ENCODE data around the gene EGR1.

- CAGE, long polyA plus RNA: no peak
- RRBS: no CpG with 5 or more reads among the region's 2 CpGs
Measured at GRCh38 chr5:138276303-138276852, 2.0 kb upstream of the GFRA3 start.

DNA sequence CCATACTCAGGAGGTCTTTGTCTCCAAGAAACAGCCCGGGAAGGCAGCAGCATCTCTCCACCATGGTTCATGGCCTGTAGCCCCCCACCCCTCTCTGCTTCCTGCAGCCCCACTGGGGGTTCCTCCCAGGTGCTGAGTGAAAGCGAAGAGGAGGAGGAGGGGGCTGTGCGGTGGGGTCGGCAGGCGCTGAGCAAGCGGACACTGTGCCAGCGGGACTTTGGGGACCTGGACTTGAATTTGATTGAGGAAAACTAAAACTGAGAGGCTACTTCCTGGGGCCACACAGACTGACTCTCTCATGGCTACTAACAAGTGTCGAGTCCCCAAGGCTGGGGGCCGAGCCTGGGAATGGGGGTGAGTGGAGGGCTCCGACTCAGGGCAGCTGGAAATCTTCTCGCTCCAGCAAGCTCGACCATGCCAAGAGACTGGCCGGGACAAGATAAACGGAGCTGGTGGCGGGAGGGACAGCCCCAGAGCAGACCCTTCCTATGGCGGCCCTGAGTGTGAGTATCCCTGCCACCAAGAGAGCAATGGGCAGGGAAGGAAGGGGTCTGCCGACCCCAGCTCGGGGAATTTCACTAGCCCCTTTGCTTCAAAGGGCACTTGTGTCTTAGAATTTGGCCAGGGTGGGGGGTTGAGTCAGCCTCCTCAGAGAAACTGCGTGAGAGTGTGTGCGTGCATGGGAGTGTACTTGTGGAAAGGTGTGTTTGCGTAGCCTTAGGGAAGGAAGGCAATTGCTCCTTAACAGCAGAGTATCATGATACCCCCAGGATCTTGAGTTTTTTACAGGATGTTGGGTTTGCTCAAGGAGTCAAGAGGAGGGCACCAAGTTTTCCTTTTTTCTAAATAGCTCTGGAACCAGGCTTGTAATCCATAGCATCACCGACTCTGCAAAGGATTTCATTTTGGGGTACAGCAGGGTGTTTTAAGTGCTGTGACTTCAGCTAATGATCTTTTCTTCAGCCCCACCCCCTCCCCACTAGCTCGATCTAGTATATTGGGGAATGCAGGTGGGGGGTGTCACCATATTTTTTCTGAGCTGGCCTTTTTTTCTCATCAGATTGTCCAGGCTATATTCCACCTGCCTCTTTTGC lies 5.4 kb upstream of the KDM3B start:
- CAGE, long polyA plus RNA: no peak
- RRBS: no CpG with 5 or more reads among the region's 23 CpGs

DNA sequence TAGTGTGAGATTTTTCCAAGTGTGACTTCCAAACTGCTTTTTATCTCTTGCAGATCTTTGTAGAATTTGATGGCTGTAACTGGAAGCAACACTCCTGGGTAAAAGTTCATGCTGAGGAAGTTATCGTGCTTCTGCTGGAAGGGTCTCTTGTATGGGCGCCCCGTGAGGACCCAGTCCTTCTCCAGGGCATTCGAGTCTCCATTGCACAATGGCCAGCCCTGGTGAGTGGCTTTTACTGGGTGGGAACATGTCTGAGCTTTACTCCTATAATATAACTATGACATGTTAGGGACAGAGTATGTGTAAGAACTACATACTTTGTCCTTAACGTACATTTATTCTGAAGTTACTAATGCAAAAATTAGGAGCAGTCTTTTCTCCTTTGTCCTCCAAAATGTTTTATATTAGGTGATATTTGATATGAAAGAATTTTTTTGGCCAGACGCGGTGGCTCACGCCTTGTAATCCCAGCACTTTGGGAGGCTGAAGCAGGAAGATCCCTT lies 20.2 kb downstream of the KDM3B start:
- CAGE, long polyA plus RNA: no peak
- RRBS: no CpG with 5 or more reads among the region's 8 CpGs

DNA sequence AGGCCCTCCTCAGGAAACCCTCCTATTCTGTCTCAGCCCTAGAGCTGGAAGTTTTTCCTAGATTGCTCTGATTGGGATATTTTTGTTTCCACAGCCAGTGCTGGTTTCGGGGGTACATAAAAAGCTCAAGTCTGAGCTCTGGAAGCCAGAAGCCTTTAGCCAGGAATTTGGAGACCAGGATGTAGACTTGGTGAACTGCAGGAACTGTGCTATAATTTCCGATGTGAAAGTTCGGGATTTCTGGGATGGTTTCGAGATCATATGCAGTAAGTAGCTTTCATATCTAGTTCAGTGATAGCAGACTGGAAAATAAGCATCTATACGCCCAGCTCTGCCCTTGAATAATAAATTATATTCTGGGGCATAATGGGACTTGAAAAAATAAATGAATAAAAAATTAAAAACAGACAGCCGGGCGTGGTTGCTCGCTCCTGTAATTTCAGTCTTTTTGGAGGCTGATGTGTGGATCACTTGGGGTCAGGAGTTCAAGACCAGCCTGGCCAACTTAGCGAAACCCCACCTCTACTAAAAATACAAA lies 13.5 kb upstream of the REEP2 start:
- CAGE, long polyA plus RNA: no peak
- RRBS: no CpG with 5 or more reads among the region's 9 CpGs

DNA sequence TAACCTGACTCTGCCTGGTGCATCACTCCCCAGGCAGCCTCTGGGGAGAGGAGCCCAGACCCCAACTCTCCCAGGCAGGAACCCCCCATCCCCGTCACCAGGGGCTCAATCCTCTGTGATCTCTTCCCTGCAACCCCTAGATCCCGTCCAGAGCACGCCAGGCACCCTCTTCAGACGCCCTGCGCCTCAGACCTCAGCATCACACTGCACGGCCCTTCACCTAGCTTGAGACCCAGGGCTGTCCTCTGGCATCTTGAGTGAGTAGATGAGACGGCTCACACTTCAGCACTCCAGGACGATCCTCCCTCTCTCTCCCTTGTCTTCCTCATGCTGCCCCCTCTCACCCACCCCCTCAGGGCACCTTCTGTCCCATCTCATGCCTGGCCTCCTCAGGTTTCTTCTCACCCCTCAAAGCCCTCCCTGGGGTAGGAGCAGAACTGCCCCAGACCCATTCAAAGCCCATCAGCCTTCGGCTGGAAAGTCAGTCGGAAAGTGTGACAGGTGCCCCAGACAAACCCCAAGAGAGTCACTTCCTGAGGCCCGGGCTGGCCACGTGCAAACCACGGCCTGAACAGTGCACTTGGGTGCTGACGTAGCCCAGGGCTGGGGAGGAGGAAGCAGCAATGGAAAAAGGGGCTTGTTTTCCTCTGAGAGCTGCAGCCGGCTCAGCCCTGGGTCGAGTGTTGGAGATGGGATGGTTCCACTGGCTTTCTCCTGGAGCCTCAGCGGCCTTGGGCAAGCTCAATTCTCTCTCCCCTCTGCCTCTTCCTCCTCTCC lies 6.2 kb upstream of the EGR1 start:
- CAGE, long polyA plus RNA: no peak
- RRBS: no CpG with 5 or more reads among the region's 17 CpGs

DNA sequence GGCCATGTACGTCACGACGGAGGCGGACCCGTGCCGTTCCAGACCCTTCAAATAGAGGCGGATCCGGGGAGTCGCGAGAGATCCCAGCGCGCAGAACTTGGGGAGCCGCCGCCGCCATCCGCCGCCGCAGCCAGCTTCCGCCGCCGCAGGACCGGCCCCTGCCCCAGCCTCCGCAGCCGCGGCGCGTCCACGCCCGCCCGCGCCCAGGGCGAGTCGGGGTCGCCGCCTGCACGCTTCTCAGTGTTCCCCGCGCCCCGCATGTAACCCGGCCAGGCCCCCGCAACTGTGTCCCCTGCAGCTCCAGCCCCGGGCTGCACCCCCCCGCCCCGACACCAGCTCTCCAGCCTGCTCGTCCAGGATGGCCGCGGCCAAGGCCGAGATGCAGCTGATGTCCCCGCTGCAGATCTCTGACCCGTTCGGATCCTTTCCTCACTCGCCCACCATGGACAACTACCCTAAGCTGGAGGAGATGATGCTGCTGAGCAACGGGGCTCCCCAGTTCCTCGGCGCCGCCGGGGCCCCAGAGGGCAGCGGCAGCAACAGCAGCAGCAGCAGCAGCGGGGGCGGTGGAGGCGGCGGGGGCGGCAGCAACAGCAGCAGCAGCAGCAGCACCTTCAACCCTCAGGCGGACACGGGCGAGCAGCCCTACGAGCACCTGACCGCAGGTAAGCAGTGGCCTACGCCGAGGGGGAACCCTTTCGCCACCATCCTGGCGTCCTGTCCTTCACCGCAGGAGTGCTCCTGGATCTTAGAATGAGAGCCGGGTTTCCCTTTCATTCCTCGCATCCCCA lies at the start of gene EGR1:
EGR1 (plus strand) TSS at position 76 of the 791 bp plus-strand sequence.
- CAGE, long polyA plus RNA: no peak
- RRBS: under 1% methylated on average over 17 of the region's 75 CpGs

DNA sequence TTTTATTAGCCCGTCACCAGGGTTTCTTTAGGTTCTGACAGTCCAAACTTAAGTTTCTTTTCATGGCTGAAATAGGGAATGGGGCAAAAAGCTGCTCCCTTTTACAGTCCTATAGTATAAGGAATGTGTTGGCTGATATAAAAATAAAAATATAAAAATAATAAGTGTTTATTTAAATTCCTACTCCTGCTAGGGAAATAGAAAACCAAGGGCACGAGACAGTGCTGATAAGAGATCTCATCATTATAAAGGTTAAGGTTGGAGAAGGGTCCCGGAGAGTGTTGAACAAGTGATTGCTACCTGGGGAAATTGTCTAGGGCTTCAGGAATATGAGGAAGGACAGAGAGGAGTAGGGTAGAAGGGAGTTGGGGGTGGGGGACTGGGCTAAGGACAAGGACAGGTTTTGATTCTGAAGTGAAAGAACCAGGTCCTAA lies 6.7 kb downstream of the EGR1 start:
- CAGE, long polyA plus RNA: no peak
- RRBS: no CpG with 5 or more reads among the region's 3 CpGs

GRCh38 chr5:138491368-138492466 lies 26.4 kb downstream of the EGR1 start:
- CAGE, long polyA plus RNA: no peak
- RRBS: 2% methylated on average over 59 of the region's 97 CpGs

DNA sequence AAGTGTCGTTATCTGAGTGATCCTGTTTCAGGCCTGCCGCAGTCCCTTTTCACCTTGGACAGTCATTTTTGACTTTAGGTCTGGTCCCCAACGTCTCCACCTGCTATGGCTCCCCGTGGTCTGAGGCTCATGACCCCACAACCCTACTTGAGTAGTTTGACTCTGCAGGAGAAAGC lies 27.4 kb downstream of the EGR1 start:
- CAGE, long polyA plus RNA: no peak
- RRBS: no CpG with 5 or more reads among the region's 4 CpGs

- CAGE, long polyA plus RNA: no peak
- RRBS: no CpG with 5 or more reads among the region's 14 CpGs
Measured at GRCh38 chr5:138501844-138502854, 36.9 kb downstream of the EGR1 start.

DNA sequence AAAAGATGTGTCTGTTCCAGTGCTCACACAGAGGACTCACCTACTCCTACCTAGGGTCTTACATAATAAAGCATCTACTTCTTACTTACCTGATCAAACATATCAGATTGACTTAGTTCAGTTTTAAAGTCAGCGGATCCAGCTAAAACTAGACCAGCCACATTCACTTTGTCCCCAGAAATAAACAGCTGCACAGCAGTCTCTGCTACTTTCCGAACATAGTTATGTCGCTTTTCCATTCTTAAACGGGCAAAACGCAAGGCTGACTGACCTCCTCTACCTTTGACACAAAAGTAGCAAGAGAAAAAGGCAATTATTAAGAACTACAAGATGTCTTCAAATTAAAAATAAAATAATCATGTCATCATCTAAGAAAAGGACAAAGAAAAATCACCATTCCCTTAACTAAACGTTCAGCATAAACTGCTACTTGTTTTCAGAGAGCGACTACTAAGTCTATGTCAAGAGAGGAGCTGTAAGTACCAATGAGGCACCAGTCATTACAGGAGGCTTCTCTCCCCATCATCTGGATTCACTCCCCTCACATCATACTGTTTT lies 30.3 kb downstream of the ETF1 start:
- CAGE, long polyA plus RNA: no peak
- RRBS: no CpG with 5 or more reads among the region's 7 CpGs

DNA sequence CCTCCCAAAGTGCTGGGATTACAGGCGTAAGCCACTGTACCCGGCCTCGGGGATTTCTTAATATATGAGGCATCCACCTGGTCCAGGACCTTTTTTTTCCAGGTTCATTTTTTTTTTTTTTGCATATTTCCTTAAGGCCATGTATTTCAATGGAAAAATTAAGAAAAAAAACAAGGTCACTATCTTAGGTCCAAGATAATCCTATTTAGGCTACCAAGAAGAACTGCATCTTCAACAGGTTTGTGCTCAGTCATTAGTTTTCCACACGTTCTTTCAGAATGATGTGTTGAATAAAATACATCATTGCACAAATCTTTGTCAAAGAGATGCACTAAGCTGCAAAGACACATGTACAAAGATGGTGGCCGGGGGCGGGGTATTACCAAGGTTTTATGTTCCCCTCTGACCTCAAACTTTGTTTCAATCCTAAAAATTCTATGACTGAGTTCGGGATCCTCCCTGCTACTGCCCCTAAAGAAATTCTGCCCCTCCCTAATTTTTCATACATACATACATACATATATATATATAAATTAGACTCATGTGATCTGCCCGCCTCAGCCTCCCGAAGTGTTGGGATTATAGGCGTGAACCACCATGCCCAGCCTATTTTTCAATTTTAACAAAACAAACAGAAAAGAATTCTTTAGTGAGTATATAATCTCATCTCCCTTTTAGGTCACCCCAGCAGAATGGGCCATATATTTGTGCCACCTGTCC lies 14.2 kb downstream of the HSPA9 start:
- CAGE, long polyA plus RNA: no peak
- RRBS: no CpG with 5 or more reads among the region's 10 CpGs

GRCh38 chr5:138726934-138727359 lies 26.3 kb upstream of the CTNNA1 start:
- CAGE, long polyA plus RNA: no peak
- RRBS: no CpG with 5 or more reads among the region's 3 CpGs

GRCh38 chr5:138874713-138875182 lies 387 bp downstream of the LRRTM2 start:
- CAGE, long polyA plus RNA: no peak
- RRBS: no CpG with 5 or more reads among the region's 7 CpGs

- CAGE, long polyA plus RNA: no peak
- RRBS: no CpG with 5 or more reads among the region's 7 CpGs
Measured at GRCh38 chr5:138934117-138934801, 59.1 kb upstream of the LRRTM2 start.

DNA sequence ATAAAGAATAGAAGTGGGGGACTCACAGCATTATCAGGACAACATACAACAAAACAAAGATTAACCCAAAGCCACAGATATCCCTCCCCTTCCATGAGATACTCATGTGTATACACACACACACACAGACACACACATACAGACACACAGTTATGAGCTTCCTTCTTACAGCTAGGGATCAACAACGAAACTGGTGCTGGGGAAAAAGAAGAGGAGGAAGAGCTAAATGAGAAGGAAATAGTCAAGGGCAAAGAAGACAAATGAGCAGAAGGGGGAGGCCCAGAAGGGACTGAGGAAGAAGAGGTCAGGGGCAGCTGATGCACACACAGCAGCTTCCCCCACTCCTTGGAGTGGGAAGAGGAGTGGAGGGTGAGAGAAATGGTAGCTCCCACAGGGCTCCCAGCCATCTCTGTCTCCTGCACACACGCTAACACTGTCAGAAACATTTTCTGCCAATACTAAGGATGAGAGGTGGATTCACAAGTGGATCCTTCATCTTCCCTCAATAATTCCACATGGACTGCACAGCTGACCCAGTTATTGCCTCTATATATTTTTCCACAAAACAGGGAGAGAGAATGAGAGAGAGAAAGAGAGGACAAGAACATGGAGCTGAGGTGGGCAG lies 66.1 kb downstream of the SIL1 start:
- CAGE, long polyA plus RNA: no peak
- RRBS: no CpG with 5 or more reads among the region's 2 CpGs

DNA sequence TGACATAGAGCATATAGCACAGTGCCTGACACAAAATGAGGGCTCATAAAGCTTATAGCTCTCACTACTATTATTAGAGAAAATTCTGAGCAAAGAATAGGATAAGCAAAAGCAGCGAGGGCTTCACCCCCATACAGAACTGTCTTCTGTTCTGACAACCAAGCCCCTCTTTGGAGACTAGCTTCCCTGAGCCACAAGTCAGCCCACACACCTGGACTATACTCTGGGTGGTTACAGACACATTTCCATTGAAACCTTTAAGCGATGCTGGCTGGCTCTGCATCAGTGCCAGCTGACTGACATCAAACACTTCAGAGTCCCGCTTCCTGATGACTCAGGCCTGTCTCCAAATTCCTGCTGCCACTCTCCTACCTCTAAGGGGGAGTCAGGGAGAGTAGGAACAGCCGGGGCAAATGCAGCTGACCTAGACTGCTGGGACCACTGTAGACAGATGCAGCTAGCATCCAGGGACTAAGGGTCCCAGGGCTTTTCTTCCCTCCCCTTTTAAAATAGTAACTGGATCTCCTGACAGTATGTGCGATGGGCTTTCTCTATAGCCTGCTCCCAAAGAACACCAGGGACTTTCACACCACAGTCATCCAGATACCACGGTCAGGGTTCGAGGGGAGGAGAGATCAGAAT lies 59.4 kb downstream of the SIL1 start:
- CAGE, long polyA plus RNA: no peak
- RRBS: no CpG with 5 or more reads among the region's 7 CpGs

DNA sequence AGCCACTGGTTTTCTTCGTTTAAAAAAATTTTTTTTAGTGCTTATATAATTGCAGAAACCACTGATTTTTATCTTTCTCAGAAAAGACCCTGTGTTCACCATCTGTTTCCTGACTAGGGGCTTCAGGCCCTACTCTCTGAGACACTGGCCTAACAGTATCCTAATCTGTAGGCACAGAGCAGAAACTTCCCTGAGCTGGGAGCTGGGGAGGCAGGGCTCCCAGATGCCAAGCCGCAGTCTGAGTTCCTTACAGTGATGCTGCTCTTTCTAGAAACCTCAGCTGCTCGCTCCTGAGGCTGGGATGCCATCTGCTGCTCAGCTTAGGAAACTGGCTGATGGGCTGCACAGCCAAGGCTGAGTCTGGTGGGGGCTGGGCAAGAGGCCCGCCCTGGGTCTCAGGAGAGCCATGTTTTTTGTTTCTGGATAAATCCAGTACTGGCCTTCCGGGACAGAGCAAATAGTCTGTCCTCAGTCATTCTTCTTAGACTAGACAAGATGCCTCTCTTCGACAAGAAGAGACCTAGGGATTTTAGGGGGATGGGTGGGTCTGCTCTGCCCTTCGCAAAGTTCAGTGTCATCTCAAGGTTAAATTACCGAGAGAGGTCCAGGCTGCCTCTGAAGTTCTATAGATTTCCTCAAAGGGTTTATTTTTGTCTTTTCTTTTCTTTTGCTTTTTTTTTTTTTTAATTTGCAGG lies 30.9 kb upstream of the MATR3 start:
- CAGE, long polyA plus RNA: no peak
- RRBS: no CpG with 5 or more reads among the region's 8 CpGs

DNA sequence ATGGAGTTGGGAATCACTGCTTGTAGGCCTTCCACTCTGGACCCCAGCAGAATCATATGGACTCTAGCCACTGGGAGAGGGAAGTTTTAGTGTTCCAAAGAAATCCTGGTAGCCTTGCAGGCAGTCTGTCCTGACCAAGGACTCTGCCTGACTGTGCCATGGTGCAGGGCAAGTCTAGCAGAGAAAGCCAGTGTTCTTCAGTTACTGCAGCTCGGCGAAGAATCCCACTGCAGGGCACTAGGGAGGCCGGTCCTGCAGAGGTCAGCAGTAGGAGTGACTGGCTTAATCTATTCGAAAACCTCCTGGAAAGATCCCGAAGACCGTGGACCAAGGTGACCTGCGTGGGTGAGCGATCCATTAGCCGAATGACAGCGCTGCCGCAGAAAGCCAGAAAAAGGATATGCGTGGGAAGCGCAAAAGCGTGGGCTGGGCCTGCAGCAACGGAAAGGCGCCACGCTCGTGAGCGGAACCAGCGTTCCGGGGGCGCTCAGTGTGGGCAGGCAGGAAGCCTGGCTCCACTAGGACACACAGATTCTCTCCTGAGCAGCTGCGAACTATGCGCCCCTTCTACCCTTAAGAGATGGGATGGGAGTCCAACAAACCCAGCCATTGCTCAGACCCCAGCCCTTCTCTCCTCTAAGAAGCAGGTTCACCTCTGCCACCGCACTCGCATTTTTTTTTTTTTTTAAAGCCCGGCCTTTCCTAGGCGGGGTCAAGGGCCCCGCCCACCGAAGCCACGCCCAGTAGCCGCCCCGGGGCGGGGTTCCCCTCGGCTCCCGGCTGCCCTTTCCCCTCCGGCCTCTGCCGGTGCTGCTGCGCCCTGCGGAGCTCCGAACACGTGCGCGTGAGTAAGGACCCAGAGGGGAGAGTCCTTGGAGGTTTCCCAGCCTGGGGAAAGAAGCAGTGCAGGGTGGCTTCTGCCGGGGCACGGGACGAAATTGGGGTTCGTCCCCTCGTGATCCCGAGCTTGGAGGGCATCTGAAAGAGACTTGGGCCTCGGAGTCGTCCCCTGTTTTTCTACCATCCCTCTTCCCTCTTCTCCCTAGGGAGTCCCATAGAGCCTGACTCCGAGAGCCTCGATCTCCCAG lies 19.9 kb upstream of the MATR3 start:
- CAGE, long polyA plus RNA: no peak
- RRBS: 2% methylated on average over 7 of the region's 54 CpGs

DNA sequence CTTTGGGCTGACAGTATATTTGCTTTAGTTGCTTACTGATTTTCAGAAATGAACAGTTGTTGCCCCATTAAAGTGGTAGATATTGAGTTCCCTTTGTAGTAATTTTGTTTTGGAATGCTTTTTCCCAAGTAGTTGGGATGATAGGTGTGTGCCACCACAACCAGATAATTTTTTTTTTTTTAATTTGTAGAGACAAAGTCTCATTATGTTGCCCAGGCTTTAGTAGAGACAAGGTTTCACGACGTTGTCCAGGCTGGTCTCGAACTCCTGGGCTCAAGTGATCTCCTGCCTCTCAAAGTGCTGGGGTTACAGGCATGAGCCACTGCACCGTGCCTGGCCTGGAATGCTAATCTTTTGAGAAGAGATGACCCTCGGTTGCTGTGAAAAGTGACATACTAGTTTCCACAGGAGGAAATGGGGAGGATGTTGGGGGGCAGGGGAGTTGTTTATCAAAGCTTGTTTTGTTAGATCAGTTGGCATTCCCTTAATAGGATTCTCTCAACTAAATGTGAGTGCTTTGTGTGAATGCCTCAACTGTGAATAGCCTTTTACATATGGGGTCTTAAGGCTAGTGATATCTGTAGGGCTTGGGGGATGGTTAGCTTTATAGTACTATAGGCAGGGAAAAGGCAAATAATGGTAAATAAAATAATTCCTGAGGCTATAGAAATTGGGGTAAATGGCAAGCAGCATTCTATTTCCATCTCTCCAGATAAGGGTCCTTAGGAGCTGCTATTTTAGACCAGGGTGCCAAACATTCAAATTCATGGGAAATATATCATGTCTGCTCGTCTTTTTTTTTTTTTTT lies 16.4 kb upstream of the MATR3 start:
- CAGE, long polyA plus RNA: no peak
- RRBS: no CpG with 5 or more reads among the region's 6 CpGs

Measured in mammary epithelial cell (primary cell).